LHCN-M2 (cell line): ENCODE data around the genes CRABP2, MRPL24, PRCC and CD1D.

- RAMPAGE, long total RNA: no peak
Measured at GRCh38 chr1:156572037-156572420, 336 bp downstream of the IQGAP3 start.

- RAMPAGE, long total RNA: no peak
Measured at GRCh38 chr1:156581613-156582505, 2.3 kb downstream of the TTC24 start.

GRCh38 chr1:156586980-156587330 is 4.6 kb upstream of the NAXE start:
- RAMPAGE, long total RNA: no peak

DNA sequence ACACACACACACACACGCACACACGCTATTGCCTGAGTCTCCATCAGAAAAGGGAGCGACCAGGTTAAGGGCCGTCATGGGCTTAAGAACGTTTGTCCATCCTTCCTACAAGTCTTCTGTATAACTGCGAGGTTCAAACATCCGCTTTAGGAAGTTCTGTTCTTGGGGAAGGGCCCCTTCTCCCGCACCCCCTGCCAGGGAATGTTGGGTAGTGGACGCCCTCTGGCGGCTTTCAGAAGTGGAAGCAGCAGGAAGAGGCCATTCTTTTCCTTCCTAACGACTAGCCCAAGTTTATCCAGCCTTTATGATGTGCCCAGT is 748 bp upstream of the NES start:
- RAMPAGE, long total RNA: no peak

- RAMPAGE, long total RNA: no peak
Measured at GRCh38 chr1:156705323-156706314, at the start of gene CRABP2. CRABP2 (minus strand) TSS chr1:156705583.

DNA sequence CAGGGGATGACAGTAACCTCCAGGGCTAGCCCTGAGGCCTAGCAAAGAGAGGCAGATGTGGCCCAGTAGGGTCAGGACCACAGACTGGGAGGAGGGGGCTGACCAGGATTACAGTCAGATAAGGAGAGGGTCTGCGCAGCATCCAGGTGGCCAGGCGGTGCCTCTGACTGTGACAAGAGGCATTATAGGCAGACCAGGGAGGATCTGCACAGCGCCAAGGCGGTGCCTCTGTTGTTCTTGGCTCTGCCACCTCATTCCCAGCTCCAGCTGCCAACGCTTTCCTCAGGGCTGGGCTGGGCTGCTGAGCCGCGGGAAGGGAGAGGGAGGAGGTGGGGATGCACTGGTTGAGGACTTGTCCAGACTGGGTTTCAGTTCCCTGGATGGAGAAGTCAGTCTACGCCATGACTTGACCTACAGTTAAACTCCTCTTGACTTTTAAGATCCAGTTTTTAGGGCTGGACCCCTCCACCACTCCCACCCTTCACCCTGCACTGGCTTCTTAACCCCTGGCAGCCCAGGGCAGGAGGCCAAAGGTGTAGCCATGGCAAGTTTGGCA is 4.4 kb upstream of the CRABP2 start:
- RAMPAGE, long total RNA: no peak

GRCh38 chr1:156740209-156741236 is at the start of gene MRPL24:
MRPL24 (minus strand) TSS chr1:156741088.
- RAMPAGE, long total RNA: start-site peak on the minus strand at chr1:156741081-156741099, 77 reads

- RAMPAGE, long total RNA: no peak
Measured at GRCh38 chr1:156747779-156748225, 3.7 kb downstream of the HDGF start.

GRCh38 chr1:156752890-156753504 is 1.5 kb upstream of the HDGF start:
- RAMPAGE, long total RNA: no peak

GRCh38 chr1:156767023-156767719 is at the start of gene PRCC:
PRCC (plus strand) TSS chr1:156767535.
- RAMPAGE, long total RNA: no peak

- RAMPAGE, long total RNA: no peak
Measured at GRCh38 chr1:156789018-156789590, 21.8 kb downstream of the PRCC start.

GRCh38 chr1:156796385-156797557 is 19.9 kb downstream of the SH2D2A start:
- RAMPAGE, long total RNA: no peak

DNA sequence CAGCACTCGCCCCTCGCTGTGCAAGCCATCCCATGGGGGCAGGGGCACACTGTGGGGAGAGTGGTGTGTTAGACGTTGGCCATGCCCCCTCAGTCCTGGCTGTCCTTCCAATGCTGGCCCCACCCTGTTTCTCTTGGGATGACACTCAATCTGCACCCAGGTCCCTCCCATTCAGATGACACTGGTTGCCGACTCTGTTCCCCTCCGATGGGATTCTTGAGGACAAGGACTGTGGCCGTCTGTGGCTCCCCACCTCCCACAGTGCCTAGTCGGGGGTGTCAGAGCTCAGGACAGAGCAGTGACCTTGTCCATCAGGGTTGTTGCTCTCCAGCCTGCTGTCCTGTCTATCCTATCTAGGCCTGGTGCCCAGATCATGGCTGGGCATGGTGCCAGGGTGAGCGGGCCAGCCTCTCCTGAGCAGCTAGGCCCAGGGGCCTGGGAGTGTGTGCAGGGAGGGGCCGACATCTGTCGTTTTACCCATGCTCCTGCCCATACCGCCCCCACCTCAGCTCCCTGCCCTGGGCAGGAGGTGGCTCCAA is 6.7 kb downstream of the INSRR start:
- RAMPAGE, long total RNA: no peak

DNA sequence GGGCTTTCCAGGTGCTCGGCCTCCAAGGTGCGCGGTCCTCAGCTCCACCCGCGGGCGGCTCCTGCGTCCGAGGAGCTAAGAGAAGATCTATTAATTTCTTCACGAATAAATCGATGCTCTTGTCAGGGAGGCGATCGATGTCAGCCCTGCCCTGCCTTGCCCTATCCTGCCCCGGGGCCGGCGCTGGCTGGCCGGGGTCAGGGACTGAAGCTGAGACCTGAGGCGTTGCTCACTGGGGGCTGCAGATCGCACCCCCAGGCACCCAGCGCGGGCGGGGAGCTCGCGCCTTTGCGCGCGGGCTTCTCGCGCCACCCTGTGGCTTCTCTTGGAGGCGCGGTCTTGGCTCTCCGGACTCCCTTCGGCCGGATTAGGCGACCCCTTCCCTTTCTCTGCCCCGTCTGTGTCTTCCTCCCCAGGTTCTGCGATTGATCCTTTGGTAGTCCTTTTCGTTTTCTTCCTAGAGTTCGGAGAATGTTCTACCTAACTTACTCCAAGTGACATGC is 660 bp upstream of the NTRK1 start:
- RAMPAGE, long total RNA: no peak

- RAMPAGE, long total RNA: no peak
Measured at GRCh38 chr1:157055698-157056109, 10.2 kb upstream of the ARHGEF11 start.

DNA sequence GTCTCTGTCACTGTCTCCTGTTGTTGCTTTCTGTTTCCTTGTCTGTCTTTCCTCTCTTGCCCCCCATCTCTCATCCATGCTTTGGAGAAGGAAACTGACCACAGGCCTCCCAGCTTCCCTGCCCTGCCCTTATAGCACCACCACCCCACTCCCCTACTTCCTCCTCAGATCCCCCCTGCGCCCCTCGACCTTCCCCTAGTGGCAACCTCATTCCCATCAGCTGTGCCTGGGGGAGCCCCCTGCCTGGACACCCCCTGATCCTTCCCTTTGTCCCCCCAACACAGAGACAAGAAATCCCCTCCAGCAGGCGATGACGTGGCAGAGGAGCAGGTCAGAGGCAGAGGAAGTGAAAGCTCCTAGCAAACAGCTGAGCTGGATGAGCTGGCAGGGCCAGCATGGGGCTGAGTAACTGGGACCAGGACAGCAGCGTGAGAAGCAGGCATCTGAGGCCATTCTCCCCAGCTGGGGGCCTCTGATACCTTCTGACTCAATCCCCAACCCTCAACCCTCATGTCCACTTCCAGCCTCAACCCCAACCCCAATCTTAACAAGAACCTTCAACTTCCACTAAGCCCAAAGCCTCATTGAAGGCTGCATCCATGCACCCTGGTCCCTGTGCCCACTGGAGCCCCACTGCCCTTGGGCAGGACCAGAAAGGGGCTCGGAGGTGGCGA is 6.8 kb upstream of the ETV3L start:
- RAMPAGE, long total RNA: no peak

GRCh38 chr1:157249156-157249360 is 110.9 kb upstream of the ETV3 start:
- RAMPAGE, long total RNA: no peak

DNA sequence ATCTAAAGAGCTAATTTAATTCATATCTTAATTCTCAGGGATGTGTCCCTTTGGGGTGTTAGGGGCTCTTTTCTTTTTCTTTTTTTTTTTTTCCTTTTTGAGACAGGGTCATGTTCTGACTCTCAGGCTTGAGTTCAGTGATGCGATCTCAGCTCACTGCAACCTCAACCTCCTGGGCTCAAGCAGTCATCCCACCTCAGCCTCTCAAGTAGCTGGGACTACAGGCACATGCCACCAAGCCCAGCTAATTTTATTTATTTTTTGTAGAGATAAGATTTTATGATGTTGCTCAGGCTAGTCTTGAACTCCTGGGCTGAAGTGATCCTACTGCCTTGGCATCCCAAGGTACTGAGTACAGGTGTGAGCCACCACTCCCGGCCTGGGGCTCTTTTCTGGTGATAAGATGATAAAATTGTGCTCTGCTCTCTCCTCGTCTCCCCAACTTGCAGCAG is 15.1 kb downstream of the FCRL1 start:
- RAMPAGE, long total RNA: no peak

DNA sequence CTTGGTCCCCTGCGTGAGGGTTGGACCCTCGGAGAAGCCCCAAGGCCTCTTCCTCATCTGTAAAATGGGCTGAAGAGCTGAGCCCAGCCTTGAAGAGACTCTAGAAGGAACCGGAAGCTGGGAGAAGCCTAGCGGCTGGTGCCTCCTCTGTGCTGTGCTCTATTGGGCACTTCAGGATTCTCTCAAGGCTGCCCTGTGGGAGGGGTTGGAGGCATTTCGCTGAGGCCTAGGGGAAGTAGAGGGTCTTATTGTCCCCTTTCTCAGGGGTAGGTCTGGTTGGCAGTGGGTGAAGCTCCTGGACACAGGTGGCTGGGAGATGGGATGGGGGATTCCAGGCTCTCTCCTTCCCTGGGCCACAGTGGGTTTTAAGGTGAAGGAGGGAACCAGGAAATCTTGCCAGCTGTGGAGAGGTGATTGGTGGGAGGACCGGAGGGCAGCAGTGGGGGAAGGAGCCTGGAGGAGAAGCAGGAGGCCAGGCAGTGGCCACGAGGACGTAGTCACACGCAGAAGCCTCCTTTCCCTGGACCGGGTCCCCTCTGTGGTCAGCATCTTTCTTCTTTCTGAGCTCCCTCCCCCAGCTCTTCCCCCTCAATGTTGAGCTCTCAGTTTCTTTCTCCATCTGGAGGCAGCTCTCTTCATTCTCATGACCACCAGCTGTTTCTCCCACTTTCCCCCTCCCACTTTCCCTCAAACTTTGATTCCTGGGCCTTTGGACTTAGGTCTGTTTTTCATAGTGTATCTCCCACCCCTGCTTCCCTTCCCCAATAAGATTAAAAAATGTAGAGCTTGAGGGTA is 18.1 kb downstream of the KIRREL1 start:
- RAMPAGE, long total RNA: no peak

GRCh38 chr1:158180569-158181649 is at the start of gene CD1D:
CD1D (plus strand) TSS chr1:158180895.
- RAMPAGE, long total RNA: no peak